H9 (cell line): ENCODE data around the genes HMX1, USP17L28 and WDR1.

DNA sequence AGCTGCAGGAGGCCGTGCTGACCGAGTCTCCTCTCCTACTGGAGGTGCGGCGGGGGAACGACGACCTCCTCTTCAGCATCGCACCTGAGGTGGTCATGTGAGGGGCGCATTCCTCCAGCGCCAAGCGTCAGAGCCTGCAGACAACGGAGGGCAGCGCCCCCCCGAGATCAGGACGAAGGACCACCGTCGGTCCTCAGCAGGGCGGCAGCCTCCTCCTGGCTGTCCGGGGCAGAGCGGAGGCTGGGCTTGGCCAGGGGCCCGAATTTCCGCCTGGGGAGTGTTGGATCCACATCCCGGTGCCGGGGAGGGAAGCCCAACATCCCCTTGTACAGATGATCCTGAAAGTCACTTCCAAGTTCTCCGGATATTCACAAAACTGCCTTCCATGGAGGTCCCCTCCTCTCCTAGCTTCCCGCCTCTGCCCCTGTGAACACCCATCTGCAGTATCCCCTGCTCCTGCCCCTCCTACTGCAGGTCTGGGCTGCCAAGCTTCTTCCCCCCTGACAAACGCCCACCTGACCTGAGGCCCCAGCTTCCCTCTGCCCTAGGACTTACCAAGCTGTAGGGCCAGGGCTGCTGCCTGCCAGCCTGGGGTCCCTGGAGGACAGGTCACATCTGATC is 36.6 kb downstream of the HTRA3 start:
- PRO-cap = no peak

- PRO-cap = no peak
These were observed 39.8 kb downstream of the HTRA3 start for GRCh38 chr4:8309172-8309956.

GRCh38 chr4:8319934-8320391 is 50.4 kb downstream of the HTRA3 start:
- PRO-cap = no peak

GRCh38 chr4:8349879-8350115 is 80.2 kb downstream of the HTRA3 start:
- PRO-cap = no peak

DNA sequence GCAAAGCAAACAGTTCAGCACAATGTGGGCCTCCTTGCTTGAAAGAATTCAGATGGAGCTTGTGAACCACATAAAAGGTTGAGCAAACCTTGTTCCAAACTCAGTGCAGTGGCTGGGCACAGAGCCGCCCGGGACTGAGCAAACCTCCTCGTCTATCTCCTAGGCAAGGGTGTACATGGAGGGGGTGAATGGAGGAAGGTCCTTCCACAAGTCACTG is 82.4 kb downstream of the HTRA3 start:
- PRO-cap = no peak

DNA sequence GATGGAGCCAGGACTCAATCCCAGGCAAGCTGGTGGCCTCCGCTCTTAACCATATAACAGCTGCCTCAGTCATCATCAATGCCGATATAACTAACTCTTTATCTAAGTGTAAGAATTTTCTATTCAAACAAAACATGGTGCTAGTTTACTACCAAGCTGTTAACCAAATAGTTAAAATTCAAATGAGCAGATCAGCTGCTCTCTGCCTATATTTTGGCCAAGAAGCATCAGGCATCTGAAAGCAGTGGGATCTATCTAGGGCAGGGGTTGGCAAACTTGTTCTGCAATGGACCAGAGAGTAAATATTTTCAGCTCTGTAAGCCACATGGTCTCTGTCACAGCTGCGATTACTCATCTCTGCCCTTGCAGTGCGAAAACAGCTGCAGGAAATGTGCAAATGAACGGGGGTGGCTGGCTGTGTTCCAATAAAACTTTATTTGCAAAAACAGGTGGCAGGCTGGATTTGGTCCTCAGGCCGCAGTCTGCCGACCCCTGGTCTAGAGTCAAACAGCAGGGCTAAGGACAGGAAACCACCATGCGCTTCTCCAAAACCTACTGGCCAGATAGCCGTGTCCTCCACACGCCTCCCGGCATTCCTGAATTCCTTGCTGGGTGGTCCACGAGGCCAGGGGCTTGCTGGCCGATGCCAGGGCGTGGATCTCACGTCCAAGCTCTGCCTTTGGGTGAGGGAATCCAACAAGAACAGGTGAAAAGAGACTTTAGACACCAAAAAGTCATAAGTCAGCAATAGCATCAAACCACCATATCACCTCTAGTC is 48.6 kb downstream of the ACOX3 start:
- PRO-cap = no peak

DNA sequence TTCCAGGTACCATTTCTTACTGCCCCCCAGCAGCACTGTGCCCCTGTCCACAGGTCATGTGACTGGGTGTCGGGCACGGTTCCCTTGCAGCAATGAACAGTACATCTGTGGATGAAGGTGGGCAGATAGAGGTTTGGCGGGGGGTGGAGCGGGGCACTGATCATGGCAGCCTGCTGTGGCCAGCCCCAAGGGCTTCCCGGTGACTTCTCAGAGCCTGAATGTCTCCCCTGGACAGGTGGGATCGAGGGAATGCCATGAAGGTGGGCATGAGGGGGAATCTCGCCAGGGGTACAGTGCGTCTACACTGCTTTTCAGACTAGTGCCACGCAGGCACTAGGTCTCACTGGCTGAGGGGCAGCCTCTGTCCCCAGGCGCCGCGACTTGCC is 37.9 kb downstream of the TRMT44 start:
- PRO-cap = no peak

- PRO-cap = no peak
These were observed at the start of gene HMX1 for GRCh38 chr4:8871713-8872399. Gene HMX1, minus strand, starts transcription at chr4:8871839.

GRCh38 chr4:8956178-8956597 is 84.5 kb upstream of the HMX1 start:
- PRO-cap = no peak

GRCh38 chr4:9348717-9349039 is at the start of gene USP17L28:
Gene USP17L28, plus strand, starts transcription at chr4:9348893.
- PRO-cap = no peak

DNA sequence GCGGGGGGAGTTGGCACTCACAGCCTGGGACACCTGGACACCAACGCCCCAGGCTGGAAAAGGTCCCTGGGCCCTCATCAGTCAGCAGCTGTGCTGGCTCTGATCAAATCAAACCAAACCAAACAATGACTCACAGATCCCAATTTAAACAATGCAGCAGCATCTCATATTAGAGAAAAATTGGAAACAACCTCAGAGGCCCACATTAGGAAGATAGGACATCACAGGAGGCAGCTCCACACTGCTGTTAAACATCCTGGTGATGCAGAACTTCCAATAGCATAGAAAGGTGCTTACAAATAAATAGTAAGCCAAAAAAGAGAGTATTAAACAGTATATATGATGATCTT is 13.0 kb downstream of the SLC2A9 start:
- PRO-cap = no peak

DNA sequence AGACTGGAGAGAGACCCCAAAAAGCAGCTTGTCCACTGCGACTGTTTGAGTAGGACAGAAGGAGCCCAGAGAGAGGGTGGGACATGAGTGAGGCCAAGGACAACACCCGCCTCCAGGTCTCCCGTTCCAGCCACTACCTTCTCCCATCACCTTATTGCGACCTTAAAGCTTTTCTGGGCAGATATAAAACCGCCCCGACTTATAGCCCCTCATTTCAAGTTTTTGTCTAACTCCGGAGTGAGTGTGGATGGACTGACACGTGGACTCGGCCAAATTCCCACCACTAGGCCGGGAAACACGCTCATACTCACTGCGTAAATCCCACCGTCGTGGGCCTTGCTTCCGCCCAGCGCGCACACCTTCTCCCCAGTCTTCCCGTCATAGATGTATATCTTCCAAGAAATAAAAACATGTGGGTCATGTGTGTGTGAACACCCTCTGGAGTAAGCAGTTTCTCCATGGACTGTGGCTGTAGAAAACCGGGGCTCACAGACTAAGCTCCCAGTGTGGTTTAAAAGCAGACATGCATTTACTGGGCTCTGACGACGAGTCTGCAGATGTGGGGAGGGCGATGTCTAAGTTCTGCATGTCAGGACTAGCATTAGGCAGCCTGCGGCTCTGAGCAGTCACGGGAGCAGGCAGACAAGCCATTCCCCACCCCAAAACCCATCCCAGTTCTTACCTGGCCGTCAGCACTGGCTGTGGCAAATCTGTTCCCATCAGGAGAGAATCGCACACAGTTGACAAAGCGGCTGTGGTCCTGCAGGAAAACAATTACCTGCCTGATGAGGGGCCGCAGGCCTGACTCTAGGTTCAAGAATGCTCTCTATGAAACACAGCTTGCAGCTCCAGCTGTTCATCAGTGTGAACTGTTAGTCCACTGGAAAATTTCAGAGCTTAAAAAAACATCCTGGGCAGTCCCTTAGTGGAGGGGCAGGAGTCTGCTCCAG is 28.3 kb downstream of the WDR1 start:
- PRO-cap = no peak

DNA sequence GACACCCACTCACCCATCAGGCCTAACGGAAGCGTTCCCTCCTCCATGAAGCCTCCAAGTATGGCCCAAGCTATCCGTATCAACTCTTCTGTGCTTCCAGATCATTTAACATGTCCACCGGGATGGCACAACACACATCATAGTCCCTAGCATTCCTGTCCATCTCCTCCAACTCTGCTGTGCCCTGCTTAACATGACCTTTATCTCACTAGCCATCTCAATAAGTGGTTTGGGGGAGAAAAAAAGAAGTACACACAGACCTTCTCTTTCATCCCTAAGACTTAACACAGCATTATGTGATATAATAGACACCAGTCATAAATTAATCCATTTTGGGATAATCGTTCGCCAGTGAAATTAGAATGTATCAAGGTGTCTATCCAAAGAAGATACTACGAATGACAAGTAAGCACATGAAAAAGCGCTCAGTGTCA is 11.5 kb downstream of the WDR1 start:
- PRO-cap = no peak

DNA sequence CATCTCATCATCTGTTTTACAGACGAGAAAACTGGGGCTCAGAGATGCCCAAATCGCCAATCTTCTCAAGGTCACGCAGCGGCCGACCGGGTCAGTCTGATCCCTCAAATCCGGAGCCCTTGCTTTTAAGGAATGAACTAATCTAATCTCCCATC is 1.1 kb downstream of the WDR1 start:
- PRO-cap = no peak

DNA sequence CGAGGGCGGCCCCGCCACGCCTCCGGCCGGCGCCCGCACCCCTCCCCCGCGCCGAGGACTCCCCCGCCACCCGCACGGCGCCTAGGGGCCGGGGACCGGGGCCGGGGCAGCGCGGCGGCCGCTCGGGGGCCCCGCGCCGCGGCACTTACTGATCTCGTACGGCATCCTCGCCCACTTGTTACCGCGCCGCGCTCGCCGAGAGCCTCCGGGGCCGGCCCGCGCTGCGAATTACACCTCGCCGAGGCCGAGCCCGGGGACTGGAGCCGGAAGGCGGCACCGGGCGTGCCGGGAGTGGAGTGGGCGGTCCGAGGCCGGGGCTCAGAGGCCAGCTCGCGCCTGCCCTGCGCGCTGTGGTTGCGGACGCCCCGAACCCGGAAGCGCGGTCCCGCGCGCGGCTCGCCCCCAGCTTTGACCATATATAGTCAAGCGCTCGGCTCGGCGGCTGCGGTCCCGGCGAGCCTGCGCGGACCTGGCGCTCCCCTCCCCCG is at the start of gene WDR1:
Gene WDR1, minus strand, starts transcription at position 298 of the 488 bp plus-strand sequence.
- PRO-cap = bidirectional peak, plus-strand start at position 84 of the sequence, minus-strand start outside the sequence; bidirectional peak, plus-strand start outside the sequence, minus-strand start at position 298 of the sequence

- PRO-cap = bidirectional peak, plus-strand start at chr4:10117238, minus-strand start at chr4:10117317; bidirectional peak, plus-strand start at chr4:10117745, minus-strand start at chr4:10117770; bidirectional peak, plus-strand start at chr4:10117978, minus-strand start at chr4:10117810
These were observed 797 bp upstream of the WDR1 start for GRCh38 chr4:10117155-10118036.

- PRO-cap = no peak
These were observed 51.8 kb upstream of the CLNK start for GRCh38 chr4:10736384-10736796.

GRCh38 chr4:11587706-11588184 is 159.1 kb upstream of the HS3ST1 start:
- PRO-cap = no peak

DNA sequence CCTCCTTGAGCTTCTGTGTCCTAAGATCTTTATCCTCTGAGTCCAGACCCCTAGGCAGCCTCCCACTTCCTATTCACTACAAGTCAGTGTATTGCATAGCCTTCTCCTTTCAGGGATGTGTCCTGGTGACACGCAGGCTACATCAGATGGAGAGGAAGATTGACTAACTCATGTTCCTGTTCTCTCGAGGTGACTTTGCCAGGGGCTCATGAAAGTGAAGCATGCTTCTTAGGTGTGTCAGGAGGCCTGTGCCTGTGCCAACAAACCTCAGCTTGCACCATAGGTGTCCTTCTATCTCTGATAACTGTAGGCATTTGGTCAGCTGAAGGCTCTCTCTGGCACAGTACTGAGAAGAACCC is 195.7 kb upstream of the HS3ST1 start:
- PRO-cap = no peak

- PRO-cap = no peak
These were observed 476.3 kb upstream of the HS3ST1 start for GRCh38 chr4:11904899-11905418.